Measurements from ENCODE around the gene TEX43.

- RRBS, result no CpG with 5 or more reads among the region's 11 CpGs
Observed at GRCh38 chr5:123511810-123512049, 247 bp upstream of the CSNK1G3 start.

DNA sequence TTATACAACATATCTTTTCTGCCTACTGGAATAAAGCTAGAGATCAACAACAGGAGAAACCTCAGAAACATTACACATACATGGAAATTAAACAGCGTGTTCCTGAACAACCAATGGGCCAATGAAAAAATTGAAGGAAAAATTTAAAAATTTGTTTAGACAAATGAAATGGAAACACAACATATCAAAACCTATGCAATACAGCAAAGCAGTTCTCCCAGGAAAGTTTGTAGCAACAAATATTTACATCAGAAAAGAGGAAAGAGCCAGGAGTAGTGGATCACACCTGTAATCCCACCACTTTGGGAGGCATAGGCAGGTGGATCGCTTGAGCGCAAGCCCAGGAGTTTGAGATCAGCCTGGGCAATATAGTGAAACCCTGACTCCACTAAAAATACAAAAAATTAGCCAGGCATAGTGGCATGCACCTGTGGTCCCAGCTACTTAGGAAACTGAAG lies 316.4 kb downstream of the ZNF608 start:
- RRBS, result no CpG with 5 or more reads among the region's 3 CpGs

GRCh38 chr5:124661094-124661904 lies 85.1 kb downstream of the ZNF608 start:
- RRBS, result no CpG with 5 or more reads among the region's 7 CpGs

DNA sequence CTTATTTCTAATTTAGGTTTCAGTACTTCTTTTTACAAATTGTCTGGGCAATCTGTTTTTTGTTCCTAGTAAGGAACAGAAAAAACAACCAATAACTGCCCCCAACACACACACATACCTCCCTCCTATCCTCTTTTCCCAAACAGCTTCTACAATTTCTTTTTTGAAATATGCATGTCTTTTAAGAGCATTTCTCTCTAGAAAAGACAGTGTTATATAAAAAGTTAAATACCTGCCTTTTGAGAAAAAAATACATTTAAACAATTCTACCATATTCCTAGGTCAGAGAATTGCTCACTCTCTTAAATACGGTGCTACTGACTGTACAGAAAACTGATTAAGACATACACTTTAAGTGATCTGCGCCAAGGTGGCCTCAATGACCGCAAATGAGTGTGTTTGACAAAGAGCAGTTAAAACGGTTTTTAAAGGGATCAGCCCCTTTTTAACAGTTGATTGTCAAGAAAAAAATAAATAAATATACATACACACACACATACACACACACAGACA lies 709 bp downstream of the ZNF608 start:
- RRBS, result no CpG with 5 or more reads among the region's 4 CpGs

DNA sequence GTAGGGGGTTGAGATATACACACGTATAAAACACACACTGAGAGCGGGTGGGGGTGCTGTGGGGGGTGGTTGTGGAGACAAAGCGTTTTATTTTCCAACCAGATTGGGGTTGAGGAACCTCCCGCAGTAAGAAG lies 2.4 kb upstream of the ZNF608 start:
- RRBS, result no CpG with 5 or more reads among the region's 4 CpGs

DNA sequence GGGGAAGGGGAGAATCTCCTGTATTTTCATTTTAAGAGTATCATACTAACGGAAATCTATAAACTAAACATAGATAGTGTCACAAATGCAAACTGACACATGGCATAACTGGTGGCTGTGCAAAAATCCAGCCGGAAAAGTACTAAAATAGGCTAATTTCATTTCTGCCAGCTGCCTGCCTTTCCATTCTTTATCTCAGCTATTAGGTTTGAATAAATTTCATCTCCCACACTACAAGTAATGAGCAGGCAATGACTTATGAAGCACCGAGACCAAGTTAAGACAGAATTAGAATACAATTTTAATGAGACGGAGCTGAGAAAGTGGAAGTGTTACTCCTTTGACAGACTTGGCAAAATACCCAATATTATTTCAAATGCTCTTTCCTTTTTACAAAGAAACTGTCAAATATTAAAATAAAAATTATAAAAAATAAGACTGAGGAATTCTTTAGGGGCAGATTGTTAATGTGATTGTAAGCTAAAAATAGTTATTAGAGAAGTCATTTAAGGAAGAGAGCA lies 258.9 kb upstream of the ZNF608 start:
- RRBS, result no CpG with 5 or more reads among the region's 4 CpGs

GRCh38 chr5:125093741-125094195 lies 347.3 kb upstream of the ZNF608 start:
- RRBS, result no CpG with 5 or more reads among the region's 4 CpGs

DNA sequence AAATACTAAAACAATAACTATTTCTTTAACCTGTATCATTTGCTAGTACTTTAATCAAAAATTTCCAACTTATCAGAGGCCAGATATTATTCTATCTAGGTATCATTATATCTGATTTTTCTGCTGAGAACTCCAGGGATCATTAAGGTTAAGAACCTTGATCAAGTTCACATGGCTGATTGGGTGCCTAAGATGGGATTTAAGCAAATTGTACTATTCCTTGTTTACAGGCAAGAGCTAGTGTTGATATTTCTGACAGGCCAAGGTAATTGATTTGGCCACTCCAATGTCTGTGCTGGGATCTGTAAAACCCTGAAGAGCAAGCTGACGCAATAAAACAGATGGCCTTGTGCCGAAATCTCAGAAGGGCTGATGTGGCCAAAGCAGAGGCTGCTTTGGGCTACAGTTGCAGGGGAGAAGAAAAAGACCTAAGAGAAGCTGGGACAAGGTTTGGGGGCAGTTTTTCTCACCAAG lies 463.1 kb upstream of the ZNF608 start:
- RRBS, result no CpG with 5 or more reads among the region's 2 CpGs

DNA sequence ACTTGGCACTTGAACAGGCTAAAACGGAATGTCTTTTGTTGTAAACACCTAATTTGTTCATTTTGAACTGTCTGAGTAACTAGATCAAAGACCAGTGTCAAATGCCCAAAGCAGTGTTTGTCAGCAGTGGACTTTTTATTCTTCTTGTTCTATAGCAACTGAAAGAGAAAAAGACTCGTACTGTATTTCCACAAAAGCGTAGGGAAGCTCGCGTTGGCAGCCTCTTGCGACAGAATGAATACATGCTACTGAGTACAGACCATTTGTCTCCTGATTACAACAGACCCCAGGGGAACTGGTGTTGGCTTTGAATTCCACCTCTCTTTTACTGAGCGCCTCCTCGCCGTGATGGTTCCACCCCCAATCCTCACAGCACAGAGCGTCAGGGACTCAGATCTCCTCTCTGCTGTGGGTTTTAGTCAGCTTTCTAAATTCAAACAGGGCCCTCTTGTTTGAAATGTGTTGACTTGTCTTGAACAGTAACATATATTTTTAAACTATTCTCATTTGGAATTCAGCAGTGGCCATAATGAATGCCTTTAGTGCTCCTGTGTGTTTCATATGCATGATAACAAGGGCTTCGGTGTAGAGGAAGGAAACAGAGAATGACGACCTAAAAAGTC lies 602.0 kb upstream of the ZNF608 start:
- RRBS, result no CpG with 5 or more reads among the region's 12 CpGs

GRCh38 chr5:125411918-125412424 lies 665.5 kb upstream of the ZNF608 start:
- RRBS, result no CpG with 5 or more reads among the region's 11 CpGs

- RRBS, result no CpG with 5 or more reads among the region's 3 CpGs
Observed at GRCh38 chr5:125491949-125492461, 745.6 kb upstream of the ZNF608 start.

- RRBS, result no CpG with 5 or more reads among the region's 3 CpGs
Observed at GRCh38 chr5:126404303-126404736, 18.9 kb upstream of the GRAMD2B start.

DNA sequence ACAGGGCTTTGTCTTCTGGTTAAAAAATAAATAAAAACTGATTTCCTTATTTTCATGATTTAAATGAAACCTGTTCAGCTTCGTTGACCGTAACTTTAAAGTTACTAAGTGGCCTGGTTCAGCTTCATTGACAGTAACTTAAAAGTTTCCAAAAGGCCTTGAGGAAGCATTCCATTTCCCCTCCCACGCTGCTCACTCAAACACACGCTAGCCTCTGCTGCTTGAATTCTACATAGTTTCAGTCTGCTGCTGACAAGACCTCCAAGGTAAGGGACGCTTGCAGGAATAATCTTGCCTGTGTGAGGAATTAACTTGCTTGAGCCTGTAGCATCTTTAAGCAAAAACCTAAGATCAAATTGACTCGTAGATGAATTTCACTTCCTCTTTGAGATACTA lies 39.0 kb downstream of the GRAMD2B start:
- RRBS, result no CpG with 5 or more reads among the region's 6 CpGs

GRCh38 chr5:126490132-126490656 lies 67.0 kb downstream of the GRAMD2B start:
- RRBS, result 40% methylated on average over 1 of the region's 8 CpGs

- RRBS, result no CpG with 5 or more reads among the region's 5 CpGs
Observed at GRCh38 chr5:126493085-126493591, 69.9 kb downstream of the GRAMD2B start.

DNA sequence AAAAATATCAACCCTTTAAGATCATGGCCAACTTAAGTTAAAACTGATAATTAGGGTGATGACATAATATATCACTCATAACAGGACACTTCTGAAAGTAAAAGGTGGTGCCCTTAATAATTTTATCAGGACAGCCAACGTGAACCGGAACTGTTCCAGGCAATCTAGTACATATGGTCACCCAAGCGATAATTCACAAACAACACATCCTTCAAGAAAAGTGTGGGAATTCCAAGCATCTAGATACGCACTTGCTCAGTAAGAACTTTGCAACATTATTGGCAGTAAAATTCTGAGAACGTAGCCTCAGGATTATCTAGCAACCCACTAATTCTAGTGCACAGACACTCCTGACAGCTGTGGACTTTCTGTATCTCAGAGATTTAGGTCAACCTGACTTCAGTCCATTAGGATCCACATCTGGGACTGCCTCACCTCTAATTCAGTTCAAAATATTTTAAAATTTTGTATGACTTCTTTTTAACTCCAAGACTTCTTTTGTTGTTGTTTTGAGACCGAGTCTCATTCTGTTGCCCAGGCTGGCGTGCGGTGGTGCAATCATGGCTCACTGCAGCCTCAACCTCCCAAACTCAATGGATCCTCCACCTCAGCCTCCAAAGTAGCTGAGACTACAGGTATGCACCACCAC lies 85.6 kb downstream of the ALDH7A1 start:
- RRBS, result no CpG with 5 or more reads among the region's 8 CpGs

GRCh38 chr5:126591265-126592134 lies 3.5 kb downstream of the ALDH7A1 start:
- RRBS, result no CpG with 5 or more reads among the region's 7 CpGs

DNA sequence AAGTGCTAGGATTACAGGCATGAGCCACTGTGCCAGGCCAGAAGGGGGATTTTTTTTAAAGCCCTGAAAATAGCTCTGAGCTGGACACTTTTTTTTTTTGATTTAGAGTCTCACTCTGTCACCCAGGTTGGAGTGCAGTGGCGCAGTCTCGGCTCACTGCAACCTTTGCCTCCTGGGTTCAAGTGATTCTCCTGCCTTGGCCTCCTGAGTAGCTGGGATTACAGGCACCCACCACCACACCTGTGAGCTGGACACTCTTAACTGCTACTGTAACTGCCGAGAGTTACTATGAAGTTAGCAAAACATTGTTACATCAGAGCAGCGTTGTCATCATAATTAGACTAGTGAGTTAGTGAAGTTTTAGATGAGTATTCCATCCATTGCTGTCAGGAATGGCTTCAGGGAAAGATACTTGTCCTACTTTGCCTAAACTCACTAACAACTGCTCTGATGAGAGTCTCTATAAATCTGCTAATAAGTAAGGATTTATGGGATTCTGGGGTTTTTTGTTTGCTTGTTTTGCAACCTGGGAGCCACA lies at the start of gene TEX43:
TSS of gene TEX43 (plus strand) at position 363 of the 538 bp plus-strand sequence.
- RRBS, result no CpG with 5 or more reads among the region's 4 CpGs

- RRBS, result no CpG with 5 or more reads among the region's 14 CpGs
Observed at GRCh38 chr5:126863911-126864427, 87.0 kb downstream of the LMNB1 start.

DNA sequence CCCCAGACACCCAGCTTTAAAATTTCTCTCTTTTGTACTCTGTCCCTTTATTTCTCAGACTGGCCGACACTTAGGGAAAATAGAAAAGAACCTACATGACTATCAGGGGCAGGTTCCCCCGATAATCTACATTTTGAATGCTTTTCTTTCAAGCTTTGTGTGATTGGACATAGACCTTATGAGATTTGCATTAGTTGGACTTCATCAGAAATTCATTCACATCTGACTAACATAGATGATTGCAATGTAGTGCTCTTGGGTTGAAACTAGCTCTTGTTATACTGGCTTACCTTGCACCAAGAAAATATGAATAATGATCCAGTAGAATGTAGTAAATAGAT lies 119.0 kb downstream of the MARCHF3 start:
- RRBS, result no CpG with 5 or more reads among the region's 2 CpGs

Data from islet of Langerhans (tissue), 1 donor.